Anterior vena cava (tissue), 1 donor: ENCODE data around the gene CLN6.

- PRO-cap = no peak
Observed at GRCh38 chr15:67863274-67864156, 38.2 kb downstream of the SKOR1 start.

DNA sequence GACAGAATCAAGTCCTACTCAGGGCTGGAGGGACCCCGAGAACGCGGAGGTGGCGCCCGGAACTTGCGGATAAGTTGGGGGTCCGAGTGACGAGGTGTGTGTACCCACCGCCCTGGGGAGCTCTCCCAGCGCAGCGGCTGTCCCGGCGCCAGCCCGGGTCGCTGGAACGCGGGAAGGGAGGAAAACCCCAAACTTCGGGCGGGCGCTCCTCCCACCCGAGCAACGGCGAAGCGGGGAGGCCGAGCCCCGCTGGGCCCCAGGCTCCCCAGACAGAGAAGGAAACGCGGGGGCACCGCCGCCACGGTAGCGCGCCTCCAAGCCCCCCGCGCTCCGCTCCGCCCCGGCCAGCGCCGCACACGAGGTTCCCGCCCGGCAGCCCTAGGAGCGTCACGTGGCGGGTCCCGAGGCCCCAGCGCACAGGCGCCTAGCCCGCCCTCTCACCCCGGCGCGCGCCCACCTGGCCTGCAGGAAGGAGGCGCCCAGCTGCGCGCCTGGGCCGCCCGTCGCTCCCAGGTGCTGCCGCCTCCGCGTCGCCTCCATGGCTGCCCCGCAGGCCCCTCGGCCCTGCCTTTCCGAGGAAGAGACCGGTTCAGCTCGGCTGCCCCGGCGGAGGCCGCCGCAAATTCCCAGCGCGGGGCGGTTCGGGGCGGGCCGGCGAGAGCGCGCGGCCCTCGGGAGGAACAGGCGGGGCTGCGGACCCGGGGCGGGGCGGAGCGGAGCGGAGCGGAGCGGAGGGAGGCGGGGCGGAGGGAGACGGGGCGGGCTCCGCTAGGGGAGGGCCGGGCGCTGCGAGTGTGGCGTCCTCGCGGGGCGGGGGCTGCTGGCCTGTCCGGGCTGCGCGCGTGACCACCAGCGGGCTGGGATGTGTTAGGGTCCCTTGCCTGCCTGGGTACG lies at the start of gene CLN6:
Gene CLN6, minus strand, starts transcription at position 684 of the 894 bp plus-strand sequence.
- PRO-cap = bidirectional peak, plus-strand start at position 319 of the sequence, minus-strand start at position 380 of the sequence; bidirectional peak, plus-strand start at position 795 of the sequence, minus-strand start at position 566 of the sequence

DNA sequence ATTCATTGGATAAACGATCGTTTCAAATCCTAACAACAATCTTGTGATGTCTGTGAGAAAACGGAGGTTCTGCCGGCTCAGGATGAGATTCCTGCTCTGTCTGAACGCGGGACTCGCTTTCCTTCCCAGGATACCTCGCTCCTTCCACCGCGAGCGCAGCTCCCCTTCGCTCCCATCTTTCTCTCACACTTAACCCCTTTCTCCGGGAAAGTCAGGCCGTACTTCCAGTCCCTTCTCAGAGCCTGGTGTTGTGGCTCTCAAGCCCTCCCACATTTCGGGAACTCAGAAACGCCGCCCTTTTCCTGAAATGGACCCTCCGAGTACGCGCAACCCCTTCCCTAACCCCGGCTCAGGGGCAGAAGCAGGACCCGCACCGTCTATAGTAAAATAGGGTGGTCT lies 431 bp upstream of the FEM1B start:
- PRO-cap = unidirectional peak, plus-strand start at position 53 of the sequence; unidirectional peak, minus-strand start at position 185 of the sequence

GRCh38 chr15:68360382-68361248 lies 71.3 kb downstream of the ITGA11 start:
- PRO-cap = no peak

- PRO-cap = no peak
Observed at GRCh38 chr15:68608366-68609180, 29.8 kb downstream of the CORO2B start.

GRCh38 chr15:68637923-68638439 lies 59.2 kb downstream of the CORO2B start:
- PRO-cap = no peak

DNA sequence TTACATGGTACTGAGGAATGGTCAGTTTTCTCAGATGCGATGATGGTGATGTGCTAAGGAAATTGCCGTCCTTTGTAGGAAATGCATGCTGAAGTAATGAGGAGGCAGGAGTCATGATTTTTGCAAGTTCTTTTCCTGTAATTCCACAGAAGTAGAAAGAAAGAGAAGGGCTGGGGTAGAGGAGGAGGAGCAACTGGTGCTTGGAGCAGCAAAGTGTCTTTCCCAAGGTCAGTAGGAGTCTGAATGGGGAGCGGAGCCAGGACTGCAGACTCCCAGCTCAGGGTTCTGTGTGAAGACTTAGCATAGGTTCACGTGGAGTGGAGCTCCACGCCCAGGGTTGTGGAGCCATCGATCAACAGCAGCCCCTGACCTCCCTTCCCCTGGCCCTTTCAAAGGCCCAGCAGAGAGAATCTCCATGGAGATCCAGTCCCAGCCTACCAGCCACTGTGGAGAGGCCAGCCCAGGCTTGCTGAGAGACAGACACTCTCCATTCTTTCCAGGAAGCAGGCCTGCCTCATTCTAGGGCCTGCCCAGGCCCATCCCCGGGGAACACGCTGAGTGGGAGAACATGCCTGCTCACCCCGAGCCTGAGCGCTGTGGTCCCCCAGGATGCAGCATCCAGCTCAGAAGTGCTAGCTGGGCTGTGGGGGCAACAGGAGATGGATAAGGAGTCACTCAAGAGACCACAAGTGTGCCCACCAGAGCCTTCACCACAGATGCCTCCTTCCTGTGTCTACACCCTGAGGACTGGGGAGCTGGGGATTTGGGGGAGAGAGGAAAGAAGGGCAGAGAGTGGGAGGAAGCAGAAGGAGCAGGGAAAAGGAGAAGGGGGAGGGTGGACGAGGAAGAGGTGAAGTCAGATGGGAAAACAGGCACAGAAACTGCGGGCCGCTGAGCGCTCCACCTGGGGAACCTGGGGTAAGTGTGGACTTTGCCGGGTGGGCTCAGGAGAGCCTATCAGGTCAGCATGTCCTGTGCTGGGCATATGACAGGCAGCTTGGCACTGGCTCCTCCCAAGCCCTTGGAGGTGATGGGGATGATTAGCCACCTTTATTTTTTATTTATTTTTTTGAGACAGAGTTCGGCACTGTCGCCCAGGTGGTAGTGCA lies 62.2 kb downstream of the CORO2B start:
- PRO-cap = unidirectional peak, plus-strand start at position 242 of the sequence

DNA sequence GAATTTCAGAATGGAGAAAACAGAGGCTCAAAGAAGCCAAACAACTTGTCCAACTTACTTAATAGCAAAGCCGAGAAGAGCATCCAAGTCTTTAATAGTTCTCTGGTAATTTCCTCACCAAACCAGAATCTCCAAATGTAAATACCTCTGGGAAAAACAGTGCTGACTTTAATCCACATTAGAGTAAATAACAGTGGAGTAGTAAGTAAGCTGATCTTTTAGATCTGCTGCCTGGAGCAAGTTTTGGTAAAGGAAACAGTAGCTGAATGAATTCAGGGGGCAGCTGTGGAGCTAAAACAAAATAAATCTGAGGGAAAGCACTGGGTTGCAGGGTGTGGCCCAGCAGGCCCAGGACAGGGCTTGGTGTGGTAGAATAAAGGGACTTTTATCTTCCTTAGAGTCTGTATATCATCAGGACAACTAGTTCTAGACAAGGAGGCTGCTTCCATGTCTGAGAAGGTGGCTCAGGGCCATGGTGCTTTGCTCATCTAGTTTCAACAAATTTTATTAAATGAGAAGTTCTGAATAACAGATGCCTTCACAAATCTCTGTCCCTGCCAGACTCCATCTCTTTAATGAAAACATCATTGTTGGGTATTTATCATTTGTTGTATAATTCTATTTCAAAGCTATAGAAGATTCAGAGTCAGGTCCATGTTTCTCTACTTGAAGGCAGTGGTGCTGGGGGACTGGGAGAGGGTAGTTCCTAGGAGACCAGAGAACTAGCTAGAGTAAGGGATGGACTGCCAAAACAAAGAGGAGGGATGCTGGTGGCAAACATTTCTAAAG lies 7.6 kb downstream of the ANP32A start:
- PRO-cap = no peak

- PRO-cap = bidirectional peak, plus-strand start at chr15:68819413, minus-strand start at chr15:68819251
Observed at GRCh38 chr15:68819371-68819688, 1.4 kb downstream of the ANP32A start.

DNA sequence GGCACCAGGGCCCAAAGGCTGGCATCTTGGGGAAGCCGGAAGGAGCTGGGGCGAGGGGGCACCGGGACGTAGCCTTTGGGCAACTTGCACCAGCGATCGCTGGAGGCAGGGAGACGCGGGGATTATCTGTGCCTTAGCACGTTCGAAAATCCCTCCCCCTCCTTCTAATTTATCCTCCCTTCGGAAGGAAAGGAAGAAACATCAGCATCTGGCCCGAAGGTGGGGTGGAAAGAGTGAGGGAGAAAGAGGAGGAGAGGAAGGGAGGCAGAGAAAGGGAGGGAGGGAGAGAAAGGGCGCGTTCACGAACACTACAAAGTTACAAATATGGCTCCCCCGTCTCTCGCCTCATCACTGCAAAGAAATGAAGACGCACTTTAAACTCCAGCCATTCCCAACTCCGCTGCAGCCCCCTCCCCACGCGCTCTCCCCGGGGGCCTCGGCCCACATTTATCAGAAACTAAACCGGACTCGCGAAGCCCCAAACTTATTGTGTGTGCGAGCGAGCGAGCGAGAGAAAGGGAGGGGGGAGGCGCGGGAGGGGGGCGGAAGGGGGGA lies 929 bp downstream of the ANP32A start:
- PRO-cap = bidirectional peak, plus-strand start at position 95 of the sequence, minus-strand start at position 98 of the sequence; bidirectional peak, plus-strand start outside the sequence, minus-strand start at position 350 of the sequence

- PRO-cap = no peak
Observed at GRCh38 chr15:68834023-68834522, 13.4 kb upstream of the ANP32A start.

DNA sequence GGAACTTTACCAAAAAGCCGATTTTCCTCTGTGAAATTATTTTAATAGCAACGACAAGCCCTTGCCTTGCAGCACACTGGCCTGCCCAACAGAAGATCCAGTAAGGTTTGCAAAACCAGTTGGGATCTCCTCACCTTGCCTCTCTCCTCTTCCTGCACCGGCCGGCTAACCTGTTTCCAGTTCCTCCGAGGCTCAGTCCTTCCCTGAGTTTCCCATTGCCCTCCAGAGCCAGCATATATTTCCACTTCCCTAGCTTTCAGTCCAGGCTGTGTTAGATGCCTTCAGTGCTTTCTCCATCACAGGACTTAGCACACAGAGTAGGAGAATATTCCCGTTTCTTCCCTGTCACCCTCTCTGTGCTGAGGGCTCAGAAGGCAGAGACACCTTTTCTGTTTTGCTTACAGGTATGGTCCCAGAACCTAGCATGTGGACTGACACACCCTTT lies 60.4 kb downstream of the NOX5 start:
- PRO-cap = no peak

- PRO-cap = no peak
Observed at GRCh38 chr15:69535940-69536485, 83.4 kb downstream of the RPLP1 start.

DNA sequence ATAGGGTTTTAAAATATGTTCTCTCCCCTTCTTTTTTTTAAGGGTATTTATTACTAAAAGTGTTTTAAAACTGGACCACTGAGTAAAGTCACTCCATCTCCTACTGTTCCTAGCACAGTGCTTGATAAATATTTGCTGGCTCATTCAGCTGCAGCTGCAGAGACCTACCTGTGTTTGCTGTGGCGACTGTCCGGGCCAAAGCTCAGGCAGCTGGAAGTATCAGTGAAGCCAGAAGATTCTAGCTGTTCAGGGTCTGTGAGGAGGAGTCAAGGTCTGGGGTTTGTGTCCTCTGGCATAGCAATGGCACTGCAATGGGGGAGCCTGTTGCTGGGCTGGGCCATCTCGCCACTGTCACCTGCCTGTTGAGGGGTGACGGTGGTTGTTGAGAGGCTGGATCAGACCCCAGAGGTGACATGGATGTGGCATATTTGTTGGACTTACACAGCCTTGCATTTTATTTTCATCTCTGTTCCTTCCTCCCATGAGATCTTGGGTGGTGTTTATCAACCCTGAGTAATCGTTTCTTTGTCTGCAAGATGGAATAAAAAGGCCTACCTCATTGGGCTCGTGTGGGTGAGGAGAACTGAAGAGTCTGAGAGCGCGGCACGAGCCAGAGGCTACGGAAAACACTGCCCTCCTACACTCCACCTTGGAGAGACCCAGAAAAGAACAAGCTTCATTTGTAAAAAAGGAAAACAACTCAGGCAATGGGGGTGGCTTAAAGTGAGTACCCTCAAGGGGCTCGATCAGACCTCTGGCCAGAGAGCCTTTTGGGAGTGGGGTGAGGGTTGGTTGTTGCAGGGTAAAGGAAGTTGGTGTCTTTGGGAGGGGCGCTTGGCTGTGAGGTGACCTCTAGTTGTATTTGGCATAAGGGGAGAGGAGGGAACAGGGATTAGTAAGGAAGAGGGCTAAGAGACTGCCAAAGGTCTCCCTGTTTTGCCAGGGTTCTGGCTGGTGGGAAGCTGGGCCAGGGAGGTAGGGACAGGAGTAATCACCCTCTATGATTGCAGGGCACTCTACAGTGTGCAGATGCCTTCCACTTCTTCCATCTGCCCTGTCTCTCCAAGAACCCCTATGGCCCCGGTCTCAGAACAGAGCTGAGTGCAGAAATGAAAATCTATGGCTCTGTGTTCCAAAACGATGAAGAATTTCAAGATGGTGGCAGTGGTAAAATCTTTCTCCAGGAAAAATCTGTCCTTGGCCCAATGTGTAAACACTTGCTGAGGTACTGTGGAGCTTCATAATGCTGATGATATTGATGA lies 110.4 kb downstream of the RPLP1 start:
- PRO-cap = no peak

DNA sequence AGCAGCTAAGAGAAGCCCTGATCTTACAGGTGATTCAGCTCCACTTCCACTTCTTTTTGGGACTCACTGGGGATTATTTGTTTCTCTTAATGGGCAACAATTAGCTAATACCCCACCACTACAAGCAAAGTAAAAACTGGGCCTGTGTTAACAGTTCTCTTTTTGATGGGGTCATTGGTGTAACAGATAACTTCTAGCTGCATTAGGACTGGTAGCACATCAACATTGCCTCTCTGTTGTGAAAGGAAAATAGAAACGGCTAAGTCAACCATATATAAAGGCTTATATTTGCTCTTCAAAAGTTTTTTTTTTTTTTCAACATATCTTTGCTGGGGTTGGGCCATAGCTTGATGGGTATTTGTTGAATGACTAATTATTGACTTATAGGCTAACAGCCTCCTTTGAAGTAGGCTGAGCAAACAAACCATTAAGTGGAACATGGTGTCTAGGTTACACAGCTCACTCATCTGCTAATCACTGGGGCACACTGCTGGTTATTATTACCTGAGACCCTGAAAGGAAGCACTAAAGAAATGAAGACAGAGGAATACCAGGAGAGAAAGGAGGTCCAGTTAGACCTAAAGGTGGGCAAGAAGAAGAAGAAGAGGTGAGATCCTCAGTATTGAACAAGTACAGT lies 139.2 kb downstream of the RPLP1 start:
- PRO-cap = no peak

GRCh38 chr15:69594999-69596035 lies 142.7 kb downstream of the RPLP1 start:
- PRO-cap = no peak

GRCh38 chr15:69628630-69628916 lies 176.0 kb downstream of the RPLP1 start:
- PRO-cap = no peak

DNA sequence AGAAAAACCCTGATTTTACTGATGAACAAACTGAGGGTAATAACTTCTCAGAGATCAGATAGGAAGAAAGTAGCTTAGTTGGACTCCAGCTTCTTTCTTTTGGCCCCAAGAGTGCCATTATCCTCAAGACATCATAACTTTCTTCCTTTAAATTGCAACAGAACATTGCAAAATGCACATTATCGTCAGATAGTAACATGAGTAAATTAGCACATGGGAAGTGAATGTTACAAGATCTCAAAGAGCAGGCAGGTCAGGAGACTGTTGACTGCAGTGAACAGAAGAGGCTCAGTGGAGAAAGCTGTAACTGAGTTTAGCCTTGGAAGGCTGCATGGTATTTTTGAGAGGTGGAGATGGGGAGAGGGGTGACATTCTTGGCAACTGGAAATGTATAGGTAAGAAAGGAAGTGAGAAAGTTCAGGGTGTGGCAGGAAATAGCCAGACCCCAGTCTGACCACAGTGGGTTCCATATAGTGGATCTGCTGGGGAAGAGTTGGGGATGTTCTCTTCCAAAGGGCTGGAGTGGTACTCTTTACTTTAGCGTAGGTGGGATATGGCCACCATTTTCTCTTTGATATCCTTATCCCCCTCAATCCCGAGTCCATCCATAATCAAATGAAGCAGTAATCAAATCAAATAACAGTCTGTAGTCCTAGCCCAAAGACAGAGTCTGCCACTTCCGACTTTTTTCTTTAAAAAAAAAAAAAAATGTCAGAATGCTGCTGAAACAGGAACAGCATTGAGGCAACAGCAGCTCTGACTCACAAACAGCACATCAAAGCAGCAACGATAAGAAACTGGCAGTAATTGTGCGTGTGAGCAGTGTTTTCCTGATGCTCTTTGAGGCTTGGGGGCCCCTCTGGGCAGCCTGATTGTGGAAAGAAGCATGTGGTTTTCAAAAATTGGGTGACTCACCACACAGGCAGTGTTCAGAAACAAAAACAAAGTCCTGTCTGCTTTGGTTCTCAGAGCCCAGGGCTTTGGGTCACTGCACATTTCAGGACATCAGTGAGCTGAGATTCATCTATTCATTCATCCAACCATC lies 308.0 kb downstream of the RPLP1 start:
- PRO-cap = bidirectional peak, plus-strand start at position 280 of the sequence, minus-strand start at position 101 of the sequence; unidirectional peak, plus-strand start at position 280 of the sequence

- PRO-cap = no peak
Observed at GRCh38 chr15:69808764-69809363, 288.9 kb downstream of the TLE3 start.

- PRO-cap = no peak
Observed at GRCh38 chr15:69919699-69920317, 177.9 kb downstream of the TLE3 start.